ENCODE measurements around the gene MCRIP2.

GRCh38 chr16:63594-63949 lies 8.9 kb downstream of the RHBDF1 start:
- CAGE, long polyA plus RNA, result no peak
- RRBS, result no CpG with 5 or more reads among the region's 15 CpGs

GRCh38 chr16:84188-84596 lies 6.2 kb downstream of the MPG start:
- CAGE, long polyA plus RNA, result no peak
- RRBS, result no CpG with 5 or more reads among the region's 9 CpGs

GRCh38 chr16:260980-261764 lies 14.6 kb downstream of the RGS11 start:
- CAGE, long polyA plus RNA, result no peak
- RRBS, result no CpG with 5 or more reads among the region's 29 CpGs

- CAGE, long polyA plus RNA, result no peak
- RRBS, result no CpG with 5 or more reads among the region's 18 CpGs
Observed at GRCh38 chr16:273985-274632, 1.6 kb downstream of the RGS11 start.

GRCh38 chr16:348945-349666 lies 3.4 kb downstream of the AXIN1 start:
- CAGE, long polyA plus RNA, result no peak
- RRBS, result no CpG with 5 or more reads among the region's 17 CpGs

- CAGE, long polyA plus RNA, result no peak
- RRBS, result 1% methylated on average over 15 of the region's 84 CpGs
Observed at GRCh38 chr16:352766-353558, 439 bp upstream of the AXIN1 start.

- CAGE, long polyA plus RNA, result no peak
- RRBS, result no CpG with 5 or more reads among the region's 12 CpGs
Observed at GRCh38 chr16:396602-396882, 457 bp upstream of the NME4 start.

GRCh38 chr16:474349-475028 lies 49.0 kb downstream of the RAB11FIP3 start:
- CAGE, long polyA plus RNA, result no peak
- RRBS, result 100% methylated on average over 1 of the region's 21 CpGs

GRCh38 chr16:554964-555556 lies 5.1 kb upstream of the PRR35 start:
- CAGE, long polyA plus RNA, result no peak
- RRBS, result 73% methylated on average over 22 of the region's 37 CpGs

DNA sequence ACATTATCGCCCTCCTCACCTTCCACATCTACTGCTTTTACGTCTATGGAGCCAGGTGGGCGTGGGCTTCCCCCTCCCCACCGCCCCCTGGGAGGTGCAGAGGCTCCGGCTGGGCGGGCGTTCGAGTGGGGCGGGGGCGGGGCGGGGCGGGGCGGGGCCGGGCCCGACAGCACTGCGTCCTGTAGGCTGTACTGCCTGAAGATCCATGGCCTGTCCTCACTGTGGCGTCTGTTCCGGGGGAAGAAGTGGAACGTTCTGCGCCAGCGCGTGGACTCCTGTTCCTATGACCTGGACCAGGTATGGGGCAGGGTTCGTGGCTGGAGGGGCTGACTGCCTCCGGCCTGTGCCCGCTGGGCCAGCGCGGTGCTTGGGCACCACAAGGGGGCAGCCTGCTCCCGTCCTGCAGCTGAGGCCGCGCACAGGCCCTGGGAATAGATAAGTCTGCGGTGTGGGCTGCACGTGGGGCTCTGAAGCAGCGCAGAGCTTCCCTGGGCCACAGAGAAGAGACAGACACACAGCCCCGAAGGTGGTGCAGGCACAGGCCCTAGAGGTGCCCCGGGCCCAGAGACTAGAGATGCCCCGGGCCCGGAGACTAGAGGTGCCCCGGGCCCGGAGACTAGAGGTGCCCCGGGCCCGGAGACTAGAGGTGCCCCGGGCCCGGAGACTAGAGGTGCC lies 9.3 kb downstream of the PIGQ start:
- CAGE, long polyA plus RNA, result no peak
- RRBS, result 62% methylated on average over 10 of the region's 43 CpGs

- CAGE, long polyA plus RNA, result no peak
- RRBS, result no CpG with 5 or more reads among the region's 12 CpGs
Observed at GRCh38 chr16:592034-592476, 2.2 kb downstream of the RAB40C start.

DNA sequence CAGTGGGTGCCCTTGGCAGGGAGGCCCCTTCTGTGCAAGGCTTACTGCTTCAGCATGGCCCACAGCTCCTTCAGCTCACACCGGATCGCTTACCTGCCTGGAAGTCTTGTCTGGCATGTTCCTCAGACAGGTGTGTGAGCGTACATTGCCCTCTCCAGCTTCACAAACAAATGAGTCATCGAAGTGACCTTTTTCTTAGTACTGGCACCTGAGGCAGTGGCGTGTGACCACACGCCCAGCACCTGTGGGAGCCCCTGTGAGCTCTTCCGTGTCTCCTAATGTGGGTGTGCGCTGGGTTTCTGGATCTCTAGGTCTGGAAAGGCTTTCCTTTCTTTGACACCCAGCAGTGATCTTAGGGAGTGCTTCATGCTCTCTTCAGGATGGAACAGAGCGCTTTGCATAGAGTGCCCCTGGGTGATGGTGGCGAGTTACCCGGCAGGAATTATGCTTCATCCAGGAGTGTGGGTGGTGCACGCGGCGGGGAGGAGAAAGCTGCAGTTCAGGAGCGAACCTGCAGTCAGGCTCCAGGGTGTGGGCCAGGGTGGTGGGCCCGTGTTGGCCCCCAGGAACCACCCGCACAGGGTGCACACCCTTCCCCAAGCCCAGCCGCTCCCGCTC lies 3.7 kb downstream of the RAB40C start:
- CAGE, long polyA plus RNA, result no peak
- RRBS, result no CpG with 5 or more reads among the region's 19 CpGs

DNA sequence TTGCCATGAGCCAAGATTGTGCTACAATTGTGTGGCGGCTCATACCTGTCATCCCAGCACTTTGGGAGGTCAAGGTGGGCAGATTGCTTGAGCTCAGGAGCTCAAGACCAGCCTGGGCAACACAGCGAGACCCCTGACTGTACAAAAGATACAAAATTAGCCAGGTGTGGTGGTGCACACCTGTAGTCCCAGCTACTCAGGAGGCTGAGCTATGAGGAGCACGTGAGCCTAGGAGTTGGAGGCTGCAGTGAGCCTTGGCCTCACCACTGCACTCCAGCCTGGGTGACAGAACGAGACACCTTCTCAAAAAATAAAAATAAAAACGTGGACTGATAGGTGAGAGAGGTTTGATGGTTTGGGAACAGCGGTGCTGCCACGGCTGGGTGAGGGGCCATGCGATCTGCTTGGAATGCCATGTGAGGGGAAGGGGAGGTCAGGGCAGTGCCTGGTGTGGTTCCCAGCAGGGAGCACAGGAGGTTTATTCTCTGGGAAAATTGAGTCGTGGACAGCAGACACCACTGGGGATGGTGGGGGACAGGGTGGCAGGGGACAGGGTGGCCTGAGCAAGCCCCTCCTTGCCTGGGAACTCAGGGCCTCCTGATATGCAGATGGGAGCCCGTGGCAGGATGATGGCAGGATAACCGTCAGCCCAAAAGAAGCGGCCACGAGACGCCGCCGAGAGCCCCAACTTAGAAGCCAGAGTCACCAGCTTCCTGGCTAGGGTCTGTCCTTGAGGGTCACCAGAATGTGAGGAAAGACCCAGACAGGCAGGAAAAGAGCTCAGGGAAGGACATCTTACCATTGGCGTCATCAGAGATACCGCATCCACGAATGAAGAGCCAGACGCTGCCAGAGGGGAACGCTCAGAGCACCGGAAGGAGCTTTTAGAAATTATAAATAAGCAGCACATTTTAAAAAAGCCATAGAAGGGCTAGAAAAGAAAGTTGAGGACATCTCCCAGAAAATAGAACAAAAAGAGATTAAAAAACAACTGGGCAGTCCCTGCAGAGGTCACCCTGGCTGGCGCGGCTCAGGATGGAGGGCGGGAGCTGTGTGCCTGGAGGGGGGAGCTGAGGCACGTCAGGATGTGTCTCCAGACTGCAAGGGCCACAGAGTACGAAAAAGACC lies 19.3 kb downstream of the RAB40C start:
- CAGE, long polyA plus RNA, result no peak
- RRBS, result no CpG with 5 or more reads among the region's 27 CpGs

DNA sequence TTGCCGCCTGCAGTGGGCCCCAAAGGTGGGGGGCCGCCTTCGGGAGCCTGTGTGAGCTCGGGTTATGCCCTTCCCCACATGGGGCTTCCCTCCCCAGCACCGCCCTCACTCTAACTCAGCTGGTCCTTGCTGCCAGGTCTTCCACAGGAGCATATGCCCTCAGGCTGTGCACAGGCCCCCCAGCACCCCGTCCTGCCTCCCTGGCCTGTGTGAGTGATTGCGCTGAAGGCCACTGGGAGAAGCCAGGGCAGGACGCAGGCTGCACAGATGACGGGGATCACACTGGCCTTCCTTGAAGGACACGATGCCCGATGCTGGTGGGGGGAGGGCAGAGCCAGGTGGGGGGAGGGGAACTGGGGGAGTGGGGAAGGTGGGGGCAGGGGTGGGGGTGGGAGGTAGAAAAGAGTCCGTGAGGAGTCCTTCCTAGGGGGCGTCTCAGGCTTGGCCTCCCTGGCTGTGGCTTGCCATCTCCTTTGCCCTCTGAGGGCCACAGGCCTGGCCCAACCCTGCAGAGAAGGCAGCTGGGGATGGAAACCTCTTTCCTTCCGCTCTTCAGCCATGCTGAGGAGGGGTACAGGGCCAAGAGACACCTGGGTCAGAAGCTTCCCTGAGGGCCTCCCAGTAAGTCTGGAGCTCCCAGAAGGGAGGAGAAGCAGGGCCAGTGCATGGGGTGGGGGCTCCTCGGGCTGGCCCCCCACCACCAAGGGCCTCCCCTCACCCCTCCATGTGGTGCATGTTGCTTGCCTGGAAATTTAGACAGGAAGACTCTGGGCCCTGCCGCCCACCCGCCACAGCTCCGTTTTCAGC lies 2.4 kb upstream of the METTL26 start:
- CAGE, long polyA plus RNA, result no peak
- RRBS, result no CpG with 5 or more reads among the region's 18 CpGs

DNA sequence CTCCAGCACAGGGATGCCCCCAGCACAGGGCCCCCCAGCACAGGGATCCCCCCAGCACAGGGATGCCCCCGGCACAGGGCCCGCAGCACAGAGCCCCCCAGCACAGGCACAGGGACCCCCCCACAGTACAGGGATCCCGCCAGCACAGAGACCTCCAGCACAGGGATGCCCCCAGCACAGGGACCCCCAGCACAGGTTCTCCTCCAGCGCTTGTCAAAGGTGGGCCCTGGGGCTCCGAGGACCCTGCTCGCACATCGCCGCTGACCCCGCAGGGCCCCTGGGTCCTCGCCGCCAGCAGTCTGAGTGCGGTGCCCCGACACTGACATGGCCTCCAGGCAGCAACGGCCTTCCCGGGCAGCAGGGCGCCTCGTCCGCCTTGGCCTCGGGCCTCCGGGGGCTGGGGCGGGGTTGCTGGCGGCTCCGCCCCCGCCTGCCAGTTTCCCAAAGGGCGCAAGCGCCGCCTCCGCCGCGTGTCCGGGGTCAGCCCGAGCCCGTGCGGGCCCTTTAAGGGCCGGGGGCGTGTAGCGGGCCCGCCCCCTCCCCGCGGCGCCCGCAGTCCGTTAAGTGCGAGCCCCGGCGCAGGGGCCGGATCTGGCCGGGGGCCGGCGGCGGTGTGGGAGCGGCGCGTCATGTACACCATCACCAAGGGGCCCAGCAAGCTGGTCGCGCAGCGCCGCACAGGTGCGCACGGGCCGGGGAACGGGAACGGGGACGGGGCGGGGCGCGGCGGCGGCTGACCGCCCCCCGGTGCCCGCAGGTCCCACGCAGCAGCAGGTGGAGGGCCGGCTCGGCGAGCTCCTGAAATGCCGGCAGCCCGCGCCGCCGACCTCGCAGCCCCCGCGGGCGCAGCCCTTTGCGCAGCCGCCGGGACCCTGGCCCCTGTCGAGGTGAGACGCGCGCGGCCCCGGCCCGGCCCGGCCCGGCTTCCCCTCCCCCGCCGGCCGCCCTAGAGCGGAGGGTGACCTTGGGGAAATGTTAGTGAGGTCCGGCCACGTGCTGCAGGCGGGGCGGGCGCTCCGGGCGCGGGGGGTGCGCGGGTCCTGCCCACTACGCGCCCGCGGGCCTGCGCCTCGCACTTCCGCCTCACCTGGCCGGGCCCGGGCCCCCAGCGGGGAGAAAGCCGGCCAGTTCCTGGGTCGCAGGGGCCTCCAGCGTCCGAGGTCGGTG lies at the start of gene MCRIP2:
TSS of gene MCRIP2 (plus strand) at position 466 of the 1,167 bp plus-strand sequence.
- CAGE, long polyA plus RNA, result no peak
- RRBS, result 2% methylated on average over 76 of the region's 126 CpGs

DNA sequence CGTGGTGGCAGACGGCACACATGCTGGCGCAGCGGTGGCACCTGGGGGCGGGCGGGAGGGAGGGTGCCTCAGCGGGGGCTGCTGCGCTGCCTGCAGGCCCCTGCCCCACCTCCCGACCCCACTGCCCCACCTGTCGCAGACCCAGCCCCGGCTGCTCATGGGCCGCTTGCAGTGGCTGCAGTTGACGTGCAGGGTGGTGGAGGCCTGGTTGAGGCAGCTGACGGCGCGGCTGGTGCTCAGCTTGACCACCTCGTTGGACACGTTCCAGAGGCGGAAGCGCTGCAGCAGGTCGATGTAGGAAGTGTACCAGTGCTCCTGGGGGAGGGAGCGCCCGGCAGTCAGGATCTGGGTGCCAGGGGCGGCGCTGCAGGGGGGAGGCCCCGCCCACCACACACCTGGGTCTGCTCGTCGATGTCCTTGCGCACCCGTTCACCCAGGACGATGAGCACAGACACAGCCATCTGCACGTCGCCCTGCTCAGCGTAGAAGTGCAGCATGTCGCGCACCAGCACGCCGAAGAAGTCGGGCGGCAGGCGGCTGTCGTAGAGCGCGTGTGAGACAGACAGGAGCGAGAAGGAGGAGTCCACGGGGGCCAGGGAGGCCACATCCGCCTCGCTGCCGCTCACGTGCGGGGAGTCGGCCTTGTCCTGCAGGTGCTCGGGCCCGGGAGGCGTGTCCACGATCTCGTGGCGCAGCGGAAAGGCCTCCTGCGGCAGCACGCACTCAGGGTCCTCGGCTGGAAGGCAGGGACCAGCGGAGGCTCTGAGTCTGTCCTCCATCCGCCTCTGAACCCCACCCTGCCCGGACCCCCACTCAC lies 936 bp upstream of the JMJD8 start:
- CAGE, long polyA plus RNA, result no peak
- RRBS, result no CpG with 5 or more reads among the region's 65 CpGs

- CAGE, long polyA plus RNA, result no peak
- RRBS, result 7% methylated on average over 26 of the region's 48 CpGs
Observed at GRCh38 chr16:704473-705344, 892 bp downstream of the FBXL16 start.

GRCh38 chr16:737190-737551 lies 3.6 kb downstream of the CIAO3 start:
- CAGE, long polyA plus RNA, result no peak
- RRBS, result no CpG with 5 or more reads among the region's 17 CpGs

GRCh38 chr16:784127-784423 lies 4.1 kb downstream of the RPUSD1 start:
- CAGE, long polyA plus RNA, result no peak
- RRBS, result 53% methylated on average over 4 of the region's 14 CpGs

DNA sequence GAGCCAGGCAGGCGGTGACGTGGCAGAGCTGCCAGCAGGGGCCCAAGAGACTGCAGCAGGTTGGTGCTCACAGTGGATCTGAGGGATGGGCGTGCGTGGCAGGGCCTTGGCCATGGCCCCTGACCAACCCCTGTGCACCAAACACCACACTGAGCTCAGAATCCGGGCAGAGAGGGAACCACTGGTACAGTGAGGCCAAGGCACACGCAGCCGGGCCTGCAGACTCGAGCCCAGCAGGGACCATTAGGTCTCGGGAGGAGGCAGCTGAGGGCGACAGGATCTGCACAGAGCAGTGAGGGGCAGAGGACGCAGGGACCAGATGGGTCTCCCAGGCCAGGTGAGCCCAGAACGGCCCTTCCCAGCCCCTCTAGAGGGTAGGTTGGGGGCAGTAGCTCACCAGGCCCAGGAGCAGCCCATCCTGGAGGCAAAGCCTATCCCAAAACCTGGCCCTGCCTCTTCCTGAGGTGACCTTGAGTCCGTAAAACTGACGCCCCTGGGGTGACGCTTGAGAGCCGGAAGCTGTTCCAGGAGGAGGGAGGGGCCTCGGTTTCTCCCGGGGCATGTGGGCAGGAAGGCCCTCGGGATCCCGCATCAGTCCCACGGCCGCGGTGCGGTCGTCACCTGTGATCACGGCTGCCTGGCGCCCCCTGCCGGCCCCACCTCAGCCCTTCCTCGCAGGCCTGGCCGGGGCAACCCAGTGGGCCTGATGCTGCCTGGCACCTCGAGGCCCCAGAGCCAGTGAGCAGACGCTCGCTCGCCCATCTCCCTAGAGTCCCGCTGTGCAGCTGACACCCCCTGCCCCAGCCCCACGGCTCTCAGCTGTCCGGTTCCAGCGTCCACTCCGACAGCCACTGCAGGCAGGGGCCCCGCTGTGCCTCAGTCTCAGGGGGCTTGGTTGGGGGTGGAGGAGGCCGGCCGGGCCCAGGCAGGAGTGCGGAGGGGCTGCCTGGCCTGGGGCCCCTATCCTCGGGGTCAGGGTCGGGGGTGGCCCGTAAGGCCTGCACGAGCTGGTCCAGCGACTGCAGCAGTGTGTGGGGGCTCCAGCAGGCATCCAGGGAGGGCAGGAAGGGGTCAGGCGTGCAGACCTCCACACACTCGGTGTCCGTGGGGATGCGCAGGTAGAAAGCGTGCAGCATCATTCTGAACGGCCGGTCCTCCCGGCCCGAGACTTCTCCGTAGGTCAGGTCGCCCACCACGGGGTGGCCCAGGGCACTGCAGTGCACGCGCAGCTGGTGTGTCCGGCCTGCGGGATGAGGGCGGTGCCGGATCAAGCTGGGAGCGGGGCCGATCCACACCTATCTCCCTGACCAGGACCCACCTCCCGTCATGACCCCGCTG lies 2.6 kb downstream of the RPUSD1 start:
- CAGE, long polyA plus RNA, result no peak
- RRBS, result 47% methylated on average over 15 of the region's 70 CpGs